GM19240 (cell line): ENCODE measurements around a stretch of chr9.

DNA sequence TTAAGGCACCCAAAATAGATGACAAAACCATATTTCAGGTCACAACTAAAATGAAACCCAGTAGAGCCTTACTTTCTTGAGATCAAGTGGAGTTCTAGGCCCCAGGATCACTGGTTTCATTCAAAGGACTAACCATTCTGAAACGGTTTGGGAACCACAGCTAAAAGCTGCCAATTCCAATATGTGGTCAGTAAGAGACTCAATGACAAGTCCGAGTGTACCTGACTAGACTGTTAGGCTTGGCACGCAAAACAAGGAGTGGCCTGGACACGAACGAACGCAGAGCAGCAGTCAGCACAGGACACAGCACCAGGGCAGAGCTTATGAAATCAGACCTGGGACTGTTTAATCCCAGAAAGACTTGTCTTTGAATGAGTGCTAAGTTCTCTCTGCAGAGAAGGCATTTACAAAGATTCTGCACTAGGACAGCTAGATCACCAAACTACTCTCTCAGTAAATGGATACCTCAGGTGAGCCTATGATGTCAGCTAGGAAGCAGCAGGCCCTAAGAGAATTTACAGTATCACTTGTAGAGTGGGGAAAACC lies 213.8 kb downstream of the GAPVD1 start:
- RRBS: no CpG with 5 or more reads among the region's 6 CpGs

- RRBS: no CpG with 5 or more reads among the region's 5 CpGs
These were observed 213.6 kb downstream of the MAPKAP1 start for GRCh38 chr9:125493340-125493923.

DNA sequence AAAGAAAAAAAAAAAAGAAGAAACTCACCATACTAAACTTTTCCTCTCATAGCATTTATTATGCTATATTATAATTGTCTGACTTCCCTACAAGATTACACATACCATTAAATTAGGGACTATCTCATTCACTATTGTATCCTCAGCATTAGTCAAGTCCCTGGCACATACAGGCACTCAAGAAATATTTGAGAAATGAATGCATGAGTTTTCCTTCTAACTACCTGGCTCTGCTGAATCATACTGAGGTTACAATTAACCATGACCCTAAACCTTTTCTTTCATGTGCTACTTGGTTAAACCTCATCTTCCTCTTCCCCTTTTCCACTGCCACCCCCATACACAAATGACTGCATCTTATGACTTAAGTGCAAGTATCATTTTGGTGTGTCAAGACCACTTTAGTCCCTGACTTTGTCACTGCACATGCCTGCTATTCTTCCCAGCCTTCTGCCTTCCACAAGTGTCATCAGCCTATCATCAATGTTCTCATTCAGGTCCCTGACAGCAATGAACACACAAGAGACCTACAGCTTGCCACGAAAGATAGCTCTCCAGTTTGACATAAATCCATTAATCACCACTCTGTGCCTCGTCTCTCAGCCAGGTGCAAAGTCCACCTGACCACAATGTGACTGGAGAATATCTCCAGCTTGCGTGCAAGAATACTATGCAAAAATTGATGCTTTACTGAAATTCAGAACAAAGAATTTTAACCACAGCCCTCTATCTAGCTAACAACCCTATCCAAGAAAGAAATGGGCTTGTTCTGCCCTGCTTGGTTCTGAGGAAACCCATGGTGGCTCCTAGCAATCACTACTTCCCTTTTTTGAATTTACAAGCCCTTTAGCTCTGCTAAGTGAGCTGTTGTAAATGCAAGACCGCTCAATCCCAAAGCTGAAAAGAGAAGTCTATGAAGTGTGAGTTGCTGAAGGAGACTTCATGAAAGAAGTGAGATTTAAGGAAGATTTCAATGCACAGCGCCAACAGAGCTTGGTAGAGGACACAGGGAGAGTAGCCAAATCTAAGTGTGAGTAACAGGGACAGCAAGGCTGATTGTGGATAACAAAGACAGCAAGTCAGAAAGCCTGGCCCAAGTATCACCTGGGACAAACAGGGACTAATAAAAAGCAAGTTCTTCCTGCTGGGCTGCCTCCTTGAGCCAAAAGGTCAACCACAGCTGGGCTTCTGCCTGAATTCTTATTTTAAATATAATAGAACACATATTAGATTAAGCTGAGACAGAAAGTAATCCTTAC lies 74.4 kb downstream of the MAPKAP1 start:
- RRBS: no CpG with 5 or more reads among the region's 5 CpGs

DNA sequence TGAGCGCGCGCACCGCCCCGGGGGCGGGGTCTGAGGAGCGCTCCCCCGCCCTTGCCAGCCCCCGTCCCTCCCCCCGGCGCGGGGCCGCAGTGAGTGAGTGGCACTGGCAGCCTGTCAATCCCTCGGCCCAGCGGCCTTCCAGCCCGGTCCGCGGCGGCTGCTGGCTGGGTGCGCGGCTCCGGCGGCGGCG lies 686 bp upstream of the PBX3 start:
- RRBS: 2% methylated on average over 25 of the region's 25 CpGs

DNA sequence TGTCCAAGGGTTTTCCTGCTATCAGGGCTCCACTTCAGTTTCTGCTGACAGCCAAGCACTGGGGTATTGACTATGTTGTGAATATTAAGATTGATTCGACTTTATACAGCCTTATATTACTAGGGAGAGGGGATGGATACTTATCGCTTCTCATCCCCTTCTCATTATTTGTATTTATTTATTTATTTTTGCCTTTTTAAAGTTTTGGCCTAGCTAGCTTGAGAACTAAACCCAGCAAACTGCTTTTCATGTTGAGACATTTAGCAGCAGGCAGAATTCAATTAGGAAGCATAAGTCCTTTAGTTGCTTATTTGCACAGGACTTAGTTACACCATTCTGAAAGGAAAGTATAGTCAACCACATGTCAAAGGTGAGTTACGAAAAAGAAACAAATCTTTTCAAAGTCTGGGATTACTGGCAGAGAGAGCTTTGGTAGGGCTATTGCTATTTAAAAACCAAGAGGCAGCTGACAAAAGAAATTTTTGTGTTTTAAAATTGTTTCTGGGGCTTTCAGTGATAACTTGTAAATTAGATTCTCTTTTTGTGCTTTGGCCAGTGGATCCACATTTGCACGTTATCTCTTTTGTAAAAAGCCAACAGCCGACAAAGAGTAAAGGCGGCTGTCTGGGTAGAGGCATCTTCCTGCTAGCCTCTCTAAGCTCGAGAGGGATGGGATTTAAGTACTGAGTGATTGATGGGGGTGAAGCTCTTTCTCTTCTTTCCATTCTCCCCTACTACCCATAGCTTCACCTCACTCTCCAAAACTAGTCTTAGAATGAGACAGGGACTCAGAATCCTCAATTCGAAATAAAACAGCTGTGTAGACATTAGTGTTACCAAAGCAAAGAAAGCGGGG lies 3.2 kb downstream of the PBX3 start:
- RRBS: no CpG with 5 or more reads among the region's 9 CpGs

DNA sequence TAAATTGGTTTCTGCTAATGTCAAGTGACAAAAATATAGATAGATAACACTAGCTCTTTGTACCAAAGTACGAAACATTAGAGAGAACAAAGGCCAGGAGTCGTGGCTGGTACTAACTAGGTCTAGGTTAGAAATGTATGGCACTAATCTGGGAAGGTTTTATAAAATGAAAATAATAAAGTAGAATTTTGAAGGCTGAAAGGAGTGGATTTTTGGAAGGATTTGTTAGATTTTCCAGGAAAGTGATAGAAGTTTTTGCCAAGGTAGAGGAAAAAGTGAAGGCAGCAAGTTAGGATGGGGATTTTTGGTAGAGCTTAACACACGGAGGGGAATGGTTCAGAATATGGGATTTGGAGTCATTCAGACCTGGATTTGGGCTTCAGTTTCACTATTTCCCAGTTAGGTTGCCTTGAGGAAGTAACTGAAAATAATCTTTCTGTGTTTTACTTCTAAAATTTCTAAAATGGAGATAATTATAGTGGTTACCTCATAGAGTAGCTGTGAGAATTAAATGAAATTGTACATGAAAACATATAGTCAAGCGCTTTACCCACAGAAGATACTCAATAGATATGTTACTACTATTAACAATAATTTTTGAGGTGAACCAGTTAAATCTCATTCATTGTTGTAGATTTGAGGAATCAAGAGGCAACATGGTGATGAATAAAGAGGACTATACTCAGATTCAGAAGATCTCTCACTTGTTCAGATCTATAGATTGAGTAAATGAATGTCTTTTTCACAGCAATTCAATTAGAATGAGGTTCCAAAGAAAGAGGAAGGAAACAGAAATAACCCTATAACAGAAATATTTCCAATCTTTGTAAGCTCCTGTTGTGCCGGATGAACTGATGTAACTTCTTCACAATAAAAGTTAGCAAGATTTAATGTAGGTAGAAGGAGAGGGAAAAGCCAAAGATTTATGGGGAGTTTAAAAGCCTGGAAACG lies 91.8 kb downstream of the PBX3 start:
- RRBS: no CpG with 5 or more reads among the region's 6 CpGs

DNA sequence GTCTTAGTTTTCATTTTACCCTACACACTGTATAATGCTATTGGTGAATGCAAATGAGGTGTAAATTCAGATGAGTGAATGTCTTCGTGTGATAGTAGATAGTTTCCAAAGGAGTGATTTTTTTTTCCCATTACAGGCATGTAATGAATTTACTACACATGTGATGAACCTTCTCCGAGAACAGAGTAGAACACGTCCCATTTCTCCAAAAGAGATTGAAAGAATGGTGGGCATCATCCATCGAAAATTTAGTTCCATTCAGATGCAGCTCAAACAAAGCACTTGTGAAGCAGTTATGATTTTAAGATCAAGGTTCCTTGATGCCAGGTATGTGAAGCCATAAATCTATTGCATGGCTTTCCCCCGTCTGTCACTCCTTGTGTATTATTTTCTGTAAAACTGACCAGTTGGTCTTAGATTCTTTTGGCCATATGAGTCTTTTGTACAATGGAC lies 182.4 kb downstream of the PBX3 start:
- RRBS: no CpG with 5 or more reads among the region's 5 CpGs

DNA sequence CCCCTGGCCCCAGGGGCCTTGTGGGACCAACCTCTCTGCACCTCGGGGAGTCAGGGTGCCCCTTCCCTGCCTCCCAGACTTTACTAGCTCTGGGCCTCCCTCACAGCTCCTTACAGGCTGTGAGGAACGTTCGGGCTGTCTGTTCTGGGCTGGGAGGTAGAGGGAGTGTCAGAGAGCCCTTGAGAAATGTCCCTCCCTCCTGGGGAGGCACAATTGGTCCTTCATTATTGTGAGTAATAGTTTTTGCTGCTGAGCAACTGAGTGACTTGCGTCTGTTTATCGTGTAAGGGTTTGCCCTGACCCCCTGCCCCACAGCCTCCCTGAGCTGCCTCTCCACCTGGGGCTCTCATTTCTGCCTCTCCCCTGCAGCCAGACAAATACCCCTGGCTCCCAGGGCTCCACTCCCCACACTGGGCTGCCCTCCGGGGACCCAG lies 175.0 kb upstream of the MVB12B start:
- RRBS: no CpG with 5 or more reads among the region's 6 CpGs

- RRBS: no CpG with 5 or more reads among the region's 17 CpGs
These were observed 22.0 kb downstream of the MVB12B start for GRCh38 chr9:126348198-126349400.

- RRBS: no CpG with 5 or more reads among the region's 7 CpGs
These were observed 66.3 kb downstream of the MVB12B start for GRCh38 chr9:126392861-126393450.

- RRBS: no CpG with 5 or more reads among the region's 5 CpGs
These were observed 68.7 kb downstream of the MVB12B start for GRCh38 chr9:126395385-126395663.

DNA sequence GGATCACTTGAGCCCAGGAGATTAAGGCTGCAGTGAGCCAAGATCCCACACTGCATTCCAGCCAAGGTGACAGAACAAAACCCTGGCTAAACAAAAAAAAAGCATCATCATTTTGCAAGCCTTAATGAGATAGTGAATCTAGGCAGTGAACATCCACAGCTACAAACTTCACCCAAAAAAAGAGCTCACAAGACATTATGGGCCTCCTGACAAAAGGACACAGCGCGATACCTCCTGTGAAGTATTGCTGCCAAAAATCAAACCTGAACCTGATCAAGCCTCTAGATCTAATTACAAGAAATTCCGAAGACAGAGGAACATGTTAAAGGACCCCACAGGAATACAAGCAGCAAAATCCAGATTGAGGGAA lies 16.5 kb upstream of the LMX1B start:
- RRBS: no CpG with 5 or more reads among the region's 3 CpGs

DNA sequence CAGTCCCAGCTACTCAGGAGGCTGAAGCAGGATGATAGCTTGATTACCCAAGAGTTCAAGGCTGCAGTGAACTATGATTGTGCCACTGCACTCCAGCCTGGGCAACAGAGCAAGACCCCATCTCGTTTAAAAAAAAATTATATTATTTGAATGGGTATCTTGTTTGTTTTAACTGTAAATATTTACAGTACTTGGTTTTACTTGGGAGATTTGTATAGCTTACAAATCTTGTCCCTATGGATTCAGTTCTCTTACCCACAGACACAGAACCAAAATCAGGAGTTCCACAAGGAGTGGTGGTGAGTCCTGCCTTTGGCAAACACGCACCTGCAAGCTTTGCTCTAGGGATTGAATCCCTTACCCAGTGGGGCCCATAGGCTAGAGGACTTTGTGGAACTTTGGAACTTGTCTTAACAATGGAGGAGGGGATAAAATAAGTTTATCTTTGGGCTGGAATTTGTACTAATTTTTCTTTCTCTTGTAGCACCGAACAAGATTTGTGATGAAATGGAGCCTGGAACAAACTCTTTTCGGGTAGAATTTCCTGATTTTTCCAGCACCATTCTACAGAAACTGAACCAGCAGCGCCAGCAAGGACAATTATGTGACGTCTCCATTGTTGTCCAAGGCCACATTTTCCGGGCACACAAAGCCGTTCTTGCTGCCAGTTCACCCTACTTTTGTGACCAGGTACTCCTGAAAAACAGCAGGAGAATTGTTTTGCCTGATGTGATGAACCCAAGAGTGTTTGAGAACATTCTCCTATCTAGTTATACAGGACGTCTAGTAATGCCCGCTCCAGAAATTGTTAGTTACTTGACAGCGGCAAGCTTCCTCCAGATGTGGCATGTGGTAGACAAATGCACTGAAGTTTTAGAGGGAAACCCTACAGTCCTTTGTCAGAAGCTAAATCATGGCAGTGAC lies 27.4 kb downstream of the ZBTB43 start:
- RRBS: no CpG with 5 or more reads among the region's 11 CpGs

DNA sequence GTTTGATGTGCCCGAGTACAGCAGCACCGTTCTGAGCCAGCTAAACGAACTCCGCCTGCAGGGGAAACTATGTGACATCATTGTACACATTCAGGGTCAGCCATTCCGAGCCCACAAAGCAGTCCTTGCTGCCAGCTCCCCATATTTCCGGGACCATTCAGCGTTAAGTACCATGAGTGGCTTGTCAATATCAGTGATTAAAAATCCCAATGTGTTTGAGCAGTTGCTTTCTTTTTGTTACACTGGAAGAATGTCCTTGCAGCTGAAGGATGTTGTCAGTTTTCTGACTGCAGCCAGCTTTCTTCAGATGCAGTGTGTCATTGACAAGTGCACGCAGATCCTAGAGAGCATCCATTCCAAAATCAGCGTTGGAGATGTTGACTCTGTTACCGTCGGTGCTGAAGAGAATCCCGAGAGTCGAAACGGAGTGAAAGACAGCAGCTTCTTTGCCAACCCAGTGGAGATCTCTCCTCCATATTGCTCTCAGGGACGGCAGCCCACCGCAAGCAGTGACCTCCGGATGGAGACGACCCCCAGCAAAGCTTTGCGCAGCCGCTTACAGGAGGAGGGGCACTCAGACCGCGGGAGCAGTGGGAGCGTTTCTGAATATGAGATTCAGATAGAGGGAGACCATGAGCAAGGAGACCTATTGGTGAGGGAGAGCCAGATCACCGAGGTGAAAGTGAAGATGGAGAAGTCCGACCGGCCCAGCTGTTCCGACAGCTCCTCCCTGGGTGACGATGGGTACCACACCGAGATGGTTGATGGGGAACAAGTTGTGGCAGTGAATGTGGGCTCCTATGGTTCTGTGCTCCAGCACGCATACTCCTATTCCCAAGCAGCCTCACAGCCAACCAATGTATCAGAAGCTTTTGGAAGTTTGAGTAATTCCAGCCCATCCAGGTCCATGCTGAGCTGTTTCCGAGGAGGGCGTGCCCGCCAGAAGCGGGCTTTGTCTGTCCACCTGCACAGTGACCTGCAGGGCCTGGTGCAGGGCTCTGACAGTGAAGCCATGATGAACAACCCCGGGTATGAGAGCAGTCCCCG lies 19.3 kb downstream of the ZBTB34 start:
- RRBS: no CpG with 5 or more reads among the region's 36 CpGs

DNA sequence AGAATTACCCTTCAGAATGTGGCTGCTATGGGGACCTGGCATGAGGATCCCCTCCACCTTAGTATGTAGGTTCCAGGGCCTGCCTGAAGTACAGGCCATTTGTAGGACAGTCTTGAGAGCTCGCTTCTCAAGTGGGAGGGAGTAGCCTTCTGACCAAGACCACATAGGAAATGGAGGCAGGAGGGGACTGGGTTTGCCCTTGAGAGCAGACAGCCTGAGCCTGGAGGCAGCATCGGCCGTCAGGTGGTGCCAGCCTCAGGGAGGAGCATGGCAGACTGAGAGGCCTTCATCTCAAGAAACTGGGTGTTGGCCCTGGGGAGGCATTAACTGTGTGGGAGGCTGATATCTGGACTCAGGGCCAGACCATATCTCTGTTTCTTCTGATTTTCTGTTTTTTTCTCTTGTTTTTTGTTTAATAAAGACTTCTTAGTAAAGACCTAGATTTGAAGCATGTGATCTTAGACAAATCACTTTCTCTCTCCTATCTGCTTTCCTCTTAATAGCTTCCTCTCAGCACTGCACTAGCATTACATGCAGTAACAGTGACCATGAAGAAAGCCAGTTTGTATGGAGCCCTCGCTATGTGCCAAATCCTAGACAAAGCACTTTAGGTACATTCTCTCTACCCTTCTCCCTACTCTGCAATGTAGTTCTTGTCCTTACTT lies 31.8 kb downstream of the ANGPTL2 start:
- RRBS: no CpG with 5 or more reads among the region's 4 CpGs

- RRBS: no CpG with 5 or more reads among the region's 7 CpGs
These were observed 36.9 kb upstream of the ANGPTL2 start for GRCh38 chr9:127159122-127159948.

DNA sequence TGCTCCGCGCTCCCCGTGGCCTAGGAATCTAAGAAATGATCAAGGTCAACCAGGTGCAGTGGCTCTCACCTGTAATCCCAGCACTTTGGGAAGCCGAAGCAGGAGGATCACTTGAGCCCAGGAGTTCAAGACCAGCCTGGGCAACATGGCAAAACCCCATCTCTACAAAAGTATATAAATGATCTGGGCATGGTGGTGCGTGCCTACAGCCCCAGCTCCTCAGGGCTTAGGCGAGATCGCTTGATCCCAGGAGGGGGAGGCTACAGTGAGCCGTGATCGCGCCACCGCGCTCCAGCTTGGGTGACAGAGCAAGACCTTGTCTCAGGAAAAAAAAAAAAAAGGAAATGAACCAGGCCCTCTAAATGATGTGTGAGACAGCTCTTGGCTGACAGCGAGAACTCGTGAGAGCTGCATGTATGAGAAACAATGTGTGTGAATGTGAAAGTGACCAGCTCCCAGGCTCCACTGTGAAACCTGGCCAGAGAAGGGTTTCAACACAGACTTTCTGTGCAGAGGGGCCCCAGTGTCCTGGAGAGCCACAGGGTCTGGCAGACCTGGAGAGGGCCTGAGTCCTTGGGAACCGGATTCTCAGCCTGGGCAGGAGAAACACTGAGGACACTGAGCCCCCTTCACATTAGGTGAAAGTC lies 61.7 kb upstream of the ANGPTL2 start:
- RRBS: 70% methylated on average over 1 of the region's 15 CpGs

GRCh38 chr9:127225090-127226266 lies 39.1 kb upstream of the GARNL3 start:
- RRBS: 2% methylated on average over 39 of the region's 123 CpGs

DNA sequence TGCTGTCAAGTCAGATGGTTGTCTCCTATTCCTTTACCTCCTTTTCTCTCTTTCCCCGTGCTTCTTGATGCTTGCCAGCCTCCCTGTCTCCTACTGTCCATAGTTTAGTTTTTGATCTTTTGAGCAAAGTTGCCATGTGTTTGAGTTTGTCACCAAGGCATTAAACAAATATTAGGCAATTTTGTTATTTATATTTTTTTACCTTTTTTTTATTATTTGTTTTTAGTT lies 17.2 kb upstream of the GARNL3 start:
- RRBS: no CpG with 5 or more reads among the region's 1 CpG

DNA sequence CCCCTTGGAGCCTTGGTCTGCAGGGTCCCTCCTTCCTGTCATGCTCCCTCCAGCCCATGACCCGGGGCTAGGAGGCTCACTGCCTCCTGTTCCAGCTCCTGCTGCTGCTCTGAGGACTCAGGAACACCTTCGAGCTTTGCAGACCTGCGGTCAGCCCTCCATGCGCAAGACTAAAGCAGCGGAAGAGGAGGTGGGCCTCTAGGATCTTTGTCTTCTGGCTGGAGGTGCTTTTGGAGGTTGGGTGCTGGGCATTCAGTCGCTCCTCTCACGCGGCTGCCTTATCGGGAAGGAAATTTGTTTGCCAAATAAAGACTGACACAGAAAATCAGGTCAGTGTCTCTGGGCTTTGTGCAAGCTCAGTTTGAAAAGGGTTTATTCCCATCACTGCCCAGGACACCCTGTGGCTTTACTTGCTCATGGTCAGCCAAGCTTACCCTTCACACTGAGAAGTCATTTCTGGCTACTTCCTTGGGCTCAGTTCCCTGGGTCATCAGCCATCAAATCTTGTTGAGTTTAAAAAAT lies 10.4 kb downstream of the SLC2A8 start:
- RRBS: no CpG with 5 or more reads among the region's 9 CpGs